Lower leg skin (tissue), 2 donors: Measurements from ENCODE around the genes TNFAIP8 and HSD17B4.

- PRO-cap, result no peak
- RAMPAGE, long total RNA, 2 experiments, result no peak in any of the 2 experiments
Observed at GRCh38 chr5:115423388-115424425, 120.9 kb downstream of the FEM1C start.

- PRO-cap, result no peak
- RAMPAGE, long total RNA, 2 experiments, result no peak in any of the 2 experiments
Observed at GRCh38 chr5:115455224-115455617, 89.4 kb downstream of the FEM1C start.

- PRO-cap, result bidirectional peak, plus-strand start at chr5:115544061, minus-strand start at chr5:115543953; bidirectional peak, plus-strand start at chr5:115544302, minus-strand start at chr5:115544160; unidirectional peak, minus-strand start at chr5:115544535
- RAMPAGE, long total RNA, 2 experiments, result no peak in any of the 2 experiments
Observed at GRCh38 chr5:115543766-115544609, 587 bp downstream of the FEM1C start.

GRCh38 chr5:115616281-115616777, 9.5 kb downstream of the TMED7 start:
- PRO-cap, result no peak
- RAMPAGE, long total RNA, 2 experiments, result no peak in any of the 2 experiments

- PRO-cap, result no peak
- RAMPAGE, long total RNA, 2 experiments, result no peak in any of the 2 experiments
Observed at GRCh38 chr5:116168336-116168911, 83.6 kb downstream of the COMMD10 start.

- PRO-cap, result no peak
- RAMPAGE, long total RNA, 2 experiments, result no peak in any of the 2 experiments
Observed at GRCh38 chr5:116536166-116537011, 38.2 kb downstream of the SEMA6A start.

GRCh38 chr5:116777739-116778358, 203.2 kb upstream of the SEMA6A start:
- PRO-cap, result no peak
- RAMPAGE, long total RNA, 2 experiments, result no peak in any of the 2 experiments

DNA sequence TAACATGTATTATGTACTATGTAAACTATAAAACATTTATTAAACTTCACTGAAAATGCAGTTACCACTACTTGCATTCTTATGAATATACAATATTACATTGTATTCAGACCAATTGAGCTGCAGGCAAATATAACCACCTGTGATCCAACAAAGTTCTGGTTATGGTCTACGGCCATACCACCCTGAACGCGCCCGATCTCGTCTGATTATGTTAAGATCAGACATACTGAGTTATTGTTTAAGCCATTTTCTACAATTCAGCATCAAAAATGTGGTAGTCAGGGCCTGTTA, 243.2 kb upstream of the SEMA6A start:
- PRO-cap, result no peak
- RAMPAGE, long total RNA, 2 experiments, result no peak in any of the 2 experiments

GRCh38 chr5:117343682-117343977, 769.0 kb upstream of the SEMA6A start:
- PRO-cap, result no peak
- RAMPAGE, long total RNA, 2 experiments, result no peak in any of the 2 experiments

DNA sequence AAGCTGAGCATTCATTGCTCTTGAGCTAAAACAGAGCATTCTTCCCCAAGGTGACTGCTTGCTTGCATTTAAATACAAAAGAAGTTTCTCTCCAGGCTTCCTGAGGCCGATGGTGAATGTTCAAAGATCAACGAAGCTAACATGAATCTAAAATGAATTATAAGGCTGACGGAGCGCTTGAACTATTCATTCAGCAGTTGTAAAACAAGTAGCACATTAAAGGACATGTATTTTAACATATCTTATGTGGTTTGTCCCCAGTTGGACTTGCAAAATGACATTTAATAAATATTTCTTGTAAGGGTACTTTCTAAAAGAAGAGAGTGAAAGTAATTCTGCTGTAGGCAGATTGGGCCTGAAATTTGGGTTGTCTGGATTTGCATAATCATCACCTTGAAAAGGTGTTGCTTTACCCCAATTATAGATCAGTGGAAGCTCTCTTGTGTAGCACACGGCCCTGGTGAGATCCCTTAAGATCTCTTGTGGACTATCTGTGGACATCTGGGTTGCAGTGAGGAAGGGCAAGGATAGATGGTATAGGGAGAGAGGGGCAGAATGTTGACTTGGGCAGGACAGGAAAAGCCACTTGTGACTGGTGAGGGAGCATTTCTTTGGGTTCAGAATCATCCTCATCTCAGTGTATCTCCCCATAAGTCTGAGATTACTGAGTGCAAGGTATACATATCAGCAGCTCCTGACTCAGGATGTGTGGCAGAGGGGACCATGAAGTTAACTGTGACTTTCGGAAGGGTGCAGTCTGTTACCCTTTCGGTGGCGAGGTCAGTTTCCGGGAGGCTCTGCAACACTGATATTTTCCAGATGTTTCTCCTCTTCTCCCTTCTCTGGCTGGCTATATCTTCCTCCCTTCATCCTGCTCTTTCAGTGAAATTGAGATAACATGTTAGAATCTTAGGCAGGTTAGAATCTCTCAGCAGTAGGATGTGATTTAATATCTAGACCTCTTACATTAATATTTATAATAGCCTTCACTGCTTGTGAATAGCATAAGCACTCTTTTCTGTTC, 2.0 kb upstream of the TNFAIP8 start:
- PRO-cap, result no peak
- RAMPAGE, long total RNA, 2 experiments, result no peak in any of the 2 experiments

DNA sequence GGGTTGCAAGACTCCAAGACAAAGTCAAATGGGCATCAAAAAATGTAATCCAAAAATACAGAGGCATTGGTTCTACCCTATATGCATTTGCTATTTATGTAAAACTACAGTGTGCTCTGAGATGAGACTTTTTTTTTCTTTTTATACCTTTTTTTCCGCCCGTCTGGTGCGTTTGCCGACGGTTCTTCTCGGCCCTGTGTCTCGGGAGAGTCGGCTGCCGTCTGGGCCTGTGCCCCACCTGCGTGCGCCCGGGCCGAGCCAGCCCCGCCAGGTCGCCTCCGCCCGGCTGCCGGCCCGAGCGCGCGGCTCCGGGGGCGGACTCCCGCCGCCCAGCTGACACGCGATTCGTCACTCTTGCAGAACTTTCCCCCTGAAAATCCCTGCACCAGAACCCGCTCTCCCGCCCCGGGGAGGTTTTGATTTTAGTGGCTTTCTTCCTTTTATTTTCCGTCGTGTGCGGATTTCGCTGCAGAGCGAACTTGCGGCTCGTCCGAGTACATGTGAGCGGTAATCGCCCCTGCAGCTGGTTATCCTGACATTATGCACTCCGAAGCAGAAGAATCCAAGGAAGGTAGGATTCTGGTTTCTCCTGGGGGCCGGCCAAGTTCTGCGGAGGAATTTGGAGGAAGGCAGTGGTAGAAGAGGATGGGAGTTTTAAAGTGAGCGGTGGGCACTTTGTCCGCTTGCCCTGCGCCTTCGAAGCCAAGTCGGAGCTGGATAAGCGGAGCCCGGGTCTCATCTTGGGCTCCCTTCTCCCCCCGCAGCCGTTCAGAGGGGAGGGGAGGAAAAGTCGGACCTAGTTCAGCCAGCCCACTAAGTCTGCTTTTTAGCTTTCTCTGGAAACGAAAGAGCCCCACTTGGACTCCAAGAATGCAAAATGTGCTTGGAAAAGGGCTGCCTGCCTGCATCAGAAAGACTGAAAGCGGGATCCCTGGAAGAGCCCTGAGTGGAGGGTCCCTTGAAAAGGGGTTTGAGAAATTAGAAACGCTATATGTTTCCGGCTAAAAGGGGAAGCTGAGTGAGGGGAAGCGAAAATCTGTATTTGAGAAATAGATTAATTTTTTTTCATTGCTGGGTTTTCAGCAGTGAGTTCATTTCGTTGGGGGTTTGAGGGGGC, at the start of gene TNFAIP8:
TSS of gene TNFAIP8 (plus strand) at position 469 of the 1,117 bp plus-strand sequence.
- PRO-cap, result bidirectional peak, plus-strand start at position 471 of the sequence, minus-strand start at position 280 of the sequence
- RAMPAGE, long total RNA, 2 experiments, result start-site peak on the plus strand in 1 of 2 experiments, centred at position 356 of the sequence, 63 reads per replicate

- PRO-cap, result unidirectional peak, plus-strand start at chr5:119452497; unidirectional peak, plus-strand start at chr5:119452733; unidirectional peak, minus-strand start at chr5:119453182
- RAMPAGE, long total RNA, 2 experiments, result start-site peak on the plus strand in 2 of 2 experiments, at chr5:119452506-119452578 at its widest, 545 to 587 reads per replicate
Observed at GRCh38 chr5:119452096-119453611, at the start of gene HSD17B4. Gene HSD17B4, plus strand, starts transcription at chr5:119452497.

DNA sequence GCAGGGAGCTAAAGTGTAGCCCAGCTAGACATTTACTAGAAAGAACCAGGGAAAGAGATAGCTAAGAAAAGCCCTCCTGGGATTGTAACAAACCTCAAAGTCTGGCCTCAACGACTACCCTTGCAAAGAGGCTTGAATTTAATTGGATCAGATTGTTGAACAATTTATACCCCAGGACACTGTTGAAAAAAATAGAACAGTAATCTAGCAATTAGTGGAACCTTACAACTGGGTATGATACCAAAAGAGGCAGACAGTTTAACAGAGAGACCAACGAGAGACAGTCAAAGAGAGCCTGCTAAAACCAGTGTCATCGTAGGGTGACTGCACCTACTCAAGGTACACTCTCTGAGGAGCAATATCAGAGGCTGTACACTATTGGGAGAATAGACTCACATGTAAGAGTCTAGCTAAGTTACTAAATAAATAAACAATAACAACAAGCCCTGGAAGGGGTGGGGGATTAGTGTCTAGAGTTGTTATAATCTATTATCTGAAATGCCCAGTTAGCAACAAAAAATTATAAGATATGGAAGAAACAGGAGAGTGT, 59.1 kb downstream of the HSD17B4 start:
- PRO-cap, result no peak
- RAMPAGE, long total RNA, 2 experiments, result no peak in any of the 2 experiments

GRCh38 chr5:122113142-122113657, 16.1 kb upstream of the ZNF474 start:
- PRO-cap, result no peak
- RAMPAGE, long total RNA, 2 experiments, result no peak in any of the 2 experiments

DNA sequence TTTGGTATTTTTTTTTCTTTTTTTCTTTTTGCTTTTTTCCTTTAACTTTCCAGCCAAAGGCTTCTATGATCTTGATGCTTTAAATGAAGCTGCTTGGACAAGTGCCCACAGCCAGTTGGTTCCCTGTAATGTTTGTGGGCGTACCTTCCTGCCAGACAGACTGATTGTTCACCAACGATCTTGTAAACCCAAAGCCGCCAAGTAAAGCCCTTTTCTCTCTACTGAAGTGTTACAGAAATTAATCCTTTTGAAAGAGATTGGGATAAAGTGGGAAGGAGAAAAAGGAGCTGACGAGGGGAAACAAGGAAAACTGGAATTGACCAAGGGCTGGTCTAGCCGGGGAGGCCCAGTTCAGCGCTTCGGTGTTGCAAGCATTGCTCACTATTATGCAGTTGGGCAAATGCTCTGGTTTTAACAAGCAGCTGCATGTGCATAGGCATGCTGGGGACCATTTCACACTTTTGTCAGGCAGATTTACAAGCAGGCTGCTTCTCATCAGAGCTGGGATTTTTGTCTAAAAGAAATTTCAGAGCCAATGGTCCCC, 22.5 kb downstream of the ENSG00000250803 start:
- PRO-cap, result no peak
- RAMPAGE, long total RNA, 2 experiments, result no peak in any of the 2 experiments

GRCh38 chr5:122310524-122311030, 1.5 kb upstream of the SNCAIP start:
- PRO-cap, result no peak
- RAMPAGE, long total RNA, 2 experiments, result no peak in any of the 2 experiments

- PRO-cap, result unidirectional peak, minus-strand start at chr5:123019944
- RAMPAGE, long total RNA, 2 experiments, result no peak in any of the 2 experiments
Observed at GRCh38 chr5:123019622-123020024, 16.9 kb downstream of the PPIC start.

- PRO-cap, result no peak
- RAMPAGE, long total RNA, 2 experiments, result no peak in any of the 2 experiments
Observed at GRCh38 chr5:123032678-123033340, 3.7 kb downstream of the PPIC start.

- PRO-cap, result no peak
- RAMPAGE, long total RNA, 2 experiments, result no peak in any of the 2 experiments
Observed at GRCh38 chr5:123119281-123119970, 30.4 kb downstream of the PRDM6 start.

- PRO-cap, result bidirectional peak, plus-strand start at chr5:123512295, minus-strand start at chr5:123511978
- RAMPAGE, long total RNA, 2 experiments, result no peak in any of the 2 experiments
Observed at GRCh38 chr5:123511810-123512049, 247 bp upstream of the CSNK1G3 start.